CD14-positive monocyte (primary cell): ENCODE measurements around the gene GRIFIN.

GRCh38 chr7:1695009-1695346 is 24.9 kb downstream of the ELFN1 start:
- CAGE, long polyA plus RNA, result no peak

DNA sequence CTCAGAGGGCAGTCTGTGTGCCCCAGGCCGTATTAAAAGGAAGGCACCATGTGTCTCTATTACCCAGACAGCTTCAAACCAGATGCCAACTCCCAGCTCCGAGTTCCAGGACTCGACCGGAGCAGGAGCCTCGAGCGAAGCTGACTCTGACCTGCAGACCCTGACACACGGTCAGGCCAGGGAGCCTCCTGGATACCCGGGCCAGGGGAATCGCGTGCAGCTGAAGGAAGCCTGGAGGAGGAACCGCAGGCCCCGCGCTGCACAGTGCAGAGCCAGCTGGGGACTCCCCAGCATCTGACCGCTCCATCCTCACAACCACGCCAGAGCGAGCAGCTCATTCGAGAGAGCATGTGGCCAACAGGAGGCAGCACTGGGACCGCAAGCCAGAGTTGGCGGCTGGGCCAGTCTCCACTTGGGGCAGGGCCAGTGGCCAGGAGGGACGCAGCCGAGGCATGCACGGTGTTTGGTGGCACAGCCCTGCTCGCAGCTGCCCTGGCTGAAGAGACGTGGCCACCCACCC is 213.7 kb downstream of the ELFN1 start:
- CAGE, long polyA plus RNA, result no peak

- CAGE, long polyA plus RNA, result no peak
These were observed 255.6 kb downstream of the ELFN1 start for GRCh38 chr7:1925441-1926290.

DNA sequence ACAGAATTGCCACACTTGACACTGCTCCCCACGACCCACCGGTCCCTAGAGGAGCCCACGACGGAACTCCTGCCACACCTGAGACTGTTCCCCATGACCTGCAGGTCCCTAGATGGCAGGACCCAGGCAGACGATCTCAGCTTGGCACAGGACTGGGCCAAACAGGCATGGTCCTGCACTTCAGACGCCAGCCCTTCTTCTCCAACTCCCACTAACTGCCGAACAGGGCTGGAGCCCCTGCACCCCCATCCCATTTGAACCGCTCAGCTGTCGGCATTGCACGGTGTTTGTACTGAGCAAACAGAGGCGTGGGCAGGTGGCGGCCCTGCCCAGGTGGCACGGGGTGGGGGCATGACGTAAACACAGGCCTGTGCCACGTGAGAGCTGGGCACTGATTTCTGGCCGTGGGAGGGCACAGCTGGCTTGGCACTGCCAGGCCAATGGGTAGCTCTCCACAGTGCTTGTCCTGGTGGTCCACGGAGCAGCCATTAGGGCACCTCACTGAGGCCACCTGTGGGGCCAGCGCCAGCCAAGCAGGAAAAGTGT is 258.4 kb downstream of the ELFN1 start:
- CAGE, long polyA plus RNA, result no peak

DNA sequence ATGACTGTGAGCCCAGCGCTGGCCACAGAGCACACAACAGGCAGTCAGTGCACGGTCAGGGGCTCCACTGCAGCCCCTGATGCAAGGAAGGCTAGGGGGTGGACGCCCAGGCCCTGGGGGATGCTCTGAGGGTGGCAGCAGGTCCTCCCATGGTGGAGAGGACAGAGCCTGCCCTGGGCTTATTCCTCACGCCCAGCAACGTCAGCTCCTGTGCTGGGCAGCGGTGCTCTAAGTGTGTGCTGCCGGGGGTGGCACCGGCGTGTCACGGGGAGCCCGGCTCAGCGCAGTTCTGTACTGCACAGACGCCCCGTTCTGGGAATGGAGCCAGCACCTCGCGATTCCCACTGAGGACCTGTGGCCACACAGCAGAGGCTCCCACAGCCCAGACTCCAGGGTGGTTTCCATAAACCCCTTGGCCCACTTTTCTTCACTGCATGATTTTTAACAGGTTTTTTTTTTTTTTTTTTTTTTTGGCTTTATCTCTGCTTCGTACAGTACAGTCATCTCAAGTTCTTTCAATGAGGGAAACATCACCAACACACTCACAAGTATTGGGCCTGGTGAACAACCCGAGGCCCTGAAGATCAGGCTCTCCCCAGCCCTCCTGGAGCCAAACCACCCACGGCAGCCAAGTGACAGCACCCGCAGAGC is 223.0 kb downstream of the MAD1L1 start:
- CAGE, long polyA plus RNA, result no peak

- CAGE, long polyA plus RNA, result no peak
These were observed 218.3 kb downstream of the MAD1L1 start for GRCh38 chr7:2014433-2014816.

GRCh38 chr7:2018567-2019249 is 214.0 kb downstream of the MAD1L1 start:
- CAGE, long polyA plus RNA, result no peak

DNA sequence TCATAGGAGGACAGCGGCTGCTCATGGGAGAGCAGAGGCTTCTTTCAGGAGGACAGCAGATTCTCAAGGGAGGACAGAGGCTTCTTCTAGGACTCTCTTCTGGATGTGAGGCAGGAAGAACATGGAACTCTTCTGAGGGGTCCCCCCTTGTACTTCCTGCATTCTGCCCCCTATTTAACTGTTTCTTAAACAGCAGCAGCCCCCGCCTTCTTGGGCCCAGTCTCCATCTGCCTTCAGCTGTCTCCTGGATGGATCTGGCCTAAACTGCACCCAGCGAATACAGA is 167.8 kb downstream of the MAD1L1 start:
- CAGE, long polyA plus RNA, result no peak

GRCh38 chr7:2086209-2086561 is 146.6 kb downstream of the MAD1L1 start:
- CAGE, long polyA plus RNA, result no peak

GRCh38 chr7:2248879-2249403 is 6.9 kb downstream of the NUDT1 start:
- CAGE, long polyA plus RNA, result no peak

GRCh38 chr7:2371633-2372257 is 17.1 kb downstream of the EIF3B start:
- CAGE, long polyA plus RNA, result no peak

- CAGE, long polyA plus RNA, result no peak
These were observed 7.1 kb downstream of the CHST12 start for GRCh38 chr7:2410413-2410921.

- CAGE, long polyA plus RNA, result no peak
These were observed 35.6 kb downstream of the GRIFIN start for GRCh38 chr7:2440439-2441118.

DNA sequence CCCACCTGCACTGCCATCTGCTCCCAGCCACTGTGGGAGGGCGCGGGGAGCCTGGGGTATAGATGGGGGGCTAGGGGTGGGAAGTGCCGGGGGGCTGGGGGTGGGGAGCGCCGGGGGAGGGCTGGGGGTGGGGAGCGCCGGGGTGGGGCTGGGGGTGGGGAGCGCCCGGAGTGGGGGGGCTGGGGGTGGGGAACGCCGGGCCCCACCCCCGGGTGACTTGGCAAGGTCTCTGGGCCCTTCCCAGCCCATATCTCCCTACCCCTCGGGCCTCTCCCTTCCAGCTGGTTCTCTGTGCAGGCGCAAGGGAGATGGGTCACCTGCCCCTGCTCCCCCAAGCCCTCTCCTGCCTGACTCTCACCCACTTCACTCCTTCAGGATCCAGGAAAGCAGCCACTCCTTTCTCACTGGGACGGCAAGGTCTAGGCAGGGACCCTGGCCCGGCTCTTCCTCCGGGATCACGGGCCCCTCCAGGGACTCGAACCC is at the start of gene GRIFIN:
GRIFIN (minus strand) TSS at position 32 of the 483 bp plus-strand sequence.
- CAGE, long polyA plus RNA, result no peak

DNA sequence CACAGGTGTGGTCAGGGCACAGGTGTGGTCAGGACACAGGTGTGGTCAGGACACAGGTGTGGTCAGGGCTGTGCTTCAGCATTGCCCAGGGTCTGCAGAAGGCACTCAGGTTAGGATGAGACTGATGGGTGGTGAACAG is 17.7 kb upstream of the GRIFIN start:
- CAGE, long polyA plus RNA, result no peak

DNA sequence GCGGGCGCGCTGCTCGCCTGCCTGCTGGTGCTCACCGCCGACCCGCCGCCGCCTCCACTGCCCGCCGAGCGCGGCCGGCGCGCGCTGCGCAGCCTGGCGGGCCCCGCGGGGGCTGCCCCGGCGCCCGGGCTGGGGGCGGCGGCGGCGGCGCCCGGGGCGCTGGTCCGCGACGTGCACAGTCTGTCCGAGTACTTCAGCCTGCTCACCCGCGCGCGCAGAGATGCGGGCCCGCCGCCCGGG is 247 bp downstream of the LFNG start:
- CAGE, long polyA plus RNA, result no peak

GRCh38 chr7:2533503-2533857 is 13.9 kb downstream of the LFNG start:
- CAGE, long polyA plus RNA, result no peak

DNA sequence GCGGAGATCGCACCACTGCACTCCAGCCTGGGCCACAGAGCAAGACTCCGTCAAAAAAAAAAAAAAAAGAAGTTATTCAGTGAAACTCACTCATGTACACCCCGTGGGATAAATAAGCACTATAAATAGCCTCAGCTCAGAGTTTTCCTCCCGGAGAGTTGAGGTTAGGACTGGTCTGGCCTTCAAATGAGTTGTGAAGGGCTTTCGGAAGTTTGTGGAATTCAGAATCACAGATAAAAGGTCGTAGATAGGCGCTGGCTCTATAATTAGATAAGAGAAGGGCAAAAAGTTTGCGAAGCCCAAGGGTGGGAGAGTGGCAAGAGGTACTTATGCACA is 617 bp upstream of the IQCE start:
- CAGE, long polyA plus RNA, result no peak

DNA sequence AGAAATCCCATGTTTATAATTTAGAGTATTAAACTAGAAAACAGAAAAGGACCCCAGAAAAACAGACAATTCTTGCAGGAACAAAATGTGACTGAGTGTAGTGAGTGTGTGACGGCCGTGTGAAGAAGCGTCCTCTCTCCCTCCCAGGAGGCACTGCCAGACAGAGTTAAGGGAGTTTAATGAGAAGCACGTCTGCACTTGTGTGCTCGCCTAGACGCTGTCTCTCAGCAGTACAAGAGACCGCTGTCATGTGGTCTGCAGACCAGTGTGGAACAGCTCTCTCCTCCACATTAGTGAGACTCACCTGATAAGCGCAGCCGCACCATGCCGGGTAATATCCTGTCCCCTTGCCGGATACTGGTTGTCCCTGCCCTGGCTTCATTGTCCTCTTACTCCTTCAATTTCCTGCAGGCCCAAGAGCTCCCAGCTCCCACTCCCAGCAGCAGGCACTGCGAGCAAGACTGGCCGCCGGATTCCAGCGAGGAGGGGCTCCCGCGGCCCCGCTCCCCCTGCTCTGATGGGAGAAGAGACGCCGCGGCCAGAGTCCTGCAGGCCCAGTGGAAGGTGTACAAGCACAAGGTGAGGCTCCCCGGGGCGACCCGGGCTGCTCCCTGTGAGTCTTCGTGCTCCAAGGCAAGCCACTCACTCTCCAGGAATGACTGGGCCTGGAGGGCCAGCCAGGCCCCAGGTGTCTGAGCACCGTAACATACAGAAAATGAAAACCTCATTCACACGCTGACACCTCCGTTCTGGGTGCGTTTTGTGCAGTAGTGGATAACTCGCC is 33.5 kb upstream of the TTYH3 start:
- CAGE, long polyA plus RNA, result no peak

DNA sequence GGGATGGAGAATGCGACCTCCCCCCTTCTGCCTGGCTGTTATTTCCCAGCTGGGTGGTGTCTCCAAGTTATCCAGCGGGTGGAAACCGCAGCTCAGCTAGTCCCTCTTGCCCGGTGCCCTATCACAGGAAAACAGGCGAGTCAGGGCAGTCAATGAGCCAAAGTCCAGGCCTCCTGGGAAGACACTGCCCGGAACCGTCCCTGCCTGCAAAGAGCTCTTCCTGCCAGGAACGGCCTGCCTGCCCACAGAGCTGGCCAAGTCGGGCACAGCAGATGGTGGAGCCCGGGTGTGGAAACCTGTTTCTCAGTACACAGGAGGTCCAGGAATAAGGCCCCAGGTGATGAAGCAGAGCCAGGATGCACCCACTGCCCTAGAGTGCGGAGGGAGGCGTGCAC is 1.6 kb upstream of the TTYH3 start:
- CAGE, long polyA plus RNA, result no peak